Kidney epithelial cell (primary cell): ENCODE measurements around a stretch of chr14.

DNA sequence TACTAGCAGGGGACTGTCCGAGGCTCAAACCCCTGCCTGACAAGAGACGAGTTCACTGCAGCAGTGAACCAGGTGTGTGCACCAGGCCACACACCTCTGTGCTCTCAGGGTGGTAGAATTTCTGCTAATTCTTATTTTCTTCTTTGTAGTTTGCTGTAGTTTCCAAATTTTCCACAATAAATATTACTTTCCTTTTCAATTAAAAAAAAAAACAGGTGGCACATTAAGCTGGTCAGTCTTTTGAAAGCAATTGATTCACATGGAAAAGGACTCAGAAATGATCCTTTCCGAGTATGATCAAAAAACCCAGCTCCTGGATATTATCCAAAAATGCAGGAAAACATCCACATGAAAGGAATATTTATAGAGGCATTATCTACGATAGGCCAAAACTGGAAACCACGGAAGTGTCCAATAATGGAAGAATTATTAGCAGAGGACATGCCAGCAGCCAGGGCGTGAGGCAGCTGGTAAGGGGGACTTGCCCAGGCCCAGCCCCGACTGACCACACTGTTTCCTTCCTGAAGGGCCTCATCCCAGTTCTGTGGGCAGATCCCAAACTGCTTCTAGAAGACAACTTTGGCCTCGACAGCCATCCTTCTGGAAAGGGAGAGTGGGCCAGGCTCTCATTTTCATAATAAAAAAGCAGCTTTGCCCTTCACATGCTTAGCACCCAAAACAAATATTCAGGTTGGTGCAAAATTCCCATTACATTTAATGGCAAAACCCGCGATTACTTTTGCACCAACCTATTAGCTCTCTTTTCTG is 20.6 kb downstream of the ACTN1 start:
- RAMPAGE, long total RNA = no peak
- RRBS = no CpG with 5 or more reads among the region's 10 CpGs

DNA sequence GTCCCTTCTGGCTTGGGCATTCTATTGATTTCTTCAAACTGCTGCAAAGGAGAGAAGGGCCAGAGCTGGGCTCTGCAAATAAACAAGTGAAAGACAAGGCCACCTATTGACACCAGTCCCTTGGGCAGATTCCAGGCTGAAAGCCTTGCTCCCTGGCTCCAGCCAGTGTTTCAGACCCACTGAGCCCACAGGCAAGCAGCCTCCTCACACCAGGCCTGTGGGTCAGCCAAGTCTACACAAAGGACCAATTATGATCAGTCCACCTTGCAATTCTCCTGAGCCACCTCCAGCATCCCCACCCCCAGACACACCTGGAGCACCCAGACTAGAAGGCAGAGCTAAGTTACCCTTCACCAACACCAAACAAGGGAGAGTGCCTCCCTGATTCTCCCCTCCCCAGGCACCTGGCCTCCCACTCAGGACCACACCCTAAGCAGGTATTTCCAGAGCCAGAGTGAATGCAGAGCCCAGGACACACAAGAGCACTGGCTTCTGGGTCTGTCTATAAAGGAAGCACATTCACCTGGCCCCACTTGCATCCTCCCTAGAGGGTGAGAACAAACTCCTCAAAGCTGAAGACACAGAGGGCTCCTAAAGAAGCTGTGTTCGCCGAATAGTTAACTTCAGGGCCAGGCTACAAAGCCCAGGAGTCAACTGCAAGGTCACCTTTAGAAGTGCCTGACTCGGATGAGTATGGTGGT is 13.7 kb downstream of the ACTN1 start:
- RAMPAGE, long total RNA = no peak
- RRBS = no CpG with 5 or more reads among the region's 3 CpGs

DNA sequence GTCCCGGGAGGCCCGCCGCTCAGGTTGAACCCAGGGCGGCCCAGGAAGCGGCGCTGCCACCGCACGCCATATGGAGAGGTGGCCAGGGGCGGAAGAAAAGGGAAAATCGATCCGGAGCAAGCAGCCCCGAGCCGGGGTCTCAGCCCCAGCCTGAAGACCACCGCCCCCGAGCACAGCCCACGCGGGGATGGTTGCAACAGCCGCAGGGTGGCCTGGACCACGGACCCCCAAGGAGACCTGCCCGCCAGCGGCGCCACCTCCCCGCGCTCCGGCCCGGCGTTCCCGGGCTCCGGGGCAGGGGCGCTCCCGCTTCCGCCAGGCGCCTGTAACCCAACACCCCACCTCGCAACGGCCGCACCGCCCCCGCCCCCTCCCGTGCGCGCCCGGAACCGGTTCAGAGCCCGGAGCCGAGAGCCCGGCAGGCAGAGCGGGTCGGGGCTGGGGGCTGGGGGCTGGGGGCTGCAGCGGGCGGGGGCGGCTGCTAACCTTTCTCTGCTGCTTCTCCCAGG is 582 bp downstream of the ACTN1 start:
- RAMPAGE, long total RNA = no peak
- RRBS = 20% methylated on average over 1 of the region's 51 CpGs

DNA sequence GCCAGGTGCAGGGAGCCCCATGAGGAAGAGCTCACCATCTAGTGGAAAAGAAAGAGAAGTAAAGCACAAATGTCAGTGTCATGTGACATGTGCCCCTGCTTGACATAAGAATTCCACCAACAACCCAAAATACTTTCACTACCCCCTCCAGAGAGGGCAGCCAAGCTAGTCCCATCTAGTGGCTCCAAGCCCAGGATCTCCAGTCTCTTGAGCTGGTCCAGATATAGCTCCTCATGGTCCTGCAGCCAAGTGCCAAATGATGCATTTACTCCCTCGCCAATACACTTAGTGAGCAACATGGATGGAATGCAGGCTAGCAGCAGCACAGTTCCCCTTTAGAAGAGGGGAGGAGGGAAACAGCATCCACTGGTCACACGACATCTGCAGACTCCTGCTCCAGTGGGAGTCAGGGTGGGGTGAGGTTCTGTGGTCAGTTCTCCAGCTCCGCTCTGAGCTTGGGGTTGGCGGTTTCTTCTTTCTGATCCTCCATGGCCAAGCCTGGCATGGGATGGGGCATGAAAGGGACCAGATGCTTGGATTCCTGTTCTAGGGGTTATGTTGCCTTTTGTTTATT is 57.1 kb downstream of the GALNT16 start:
- RAMPAGE, long total RNA = no peak
- RRBS = no CpG with 5 or more reads among the region's 4 CpGs

GRCh38 chr14:69619926-69620518 is 8.6 kb downstream of the SUSD6 start:
- RAMPAGE, long total RNA = no peak
- RRBS = no CpG with 5 or more reads among the region's 6 CpGs

DNA sequence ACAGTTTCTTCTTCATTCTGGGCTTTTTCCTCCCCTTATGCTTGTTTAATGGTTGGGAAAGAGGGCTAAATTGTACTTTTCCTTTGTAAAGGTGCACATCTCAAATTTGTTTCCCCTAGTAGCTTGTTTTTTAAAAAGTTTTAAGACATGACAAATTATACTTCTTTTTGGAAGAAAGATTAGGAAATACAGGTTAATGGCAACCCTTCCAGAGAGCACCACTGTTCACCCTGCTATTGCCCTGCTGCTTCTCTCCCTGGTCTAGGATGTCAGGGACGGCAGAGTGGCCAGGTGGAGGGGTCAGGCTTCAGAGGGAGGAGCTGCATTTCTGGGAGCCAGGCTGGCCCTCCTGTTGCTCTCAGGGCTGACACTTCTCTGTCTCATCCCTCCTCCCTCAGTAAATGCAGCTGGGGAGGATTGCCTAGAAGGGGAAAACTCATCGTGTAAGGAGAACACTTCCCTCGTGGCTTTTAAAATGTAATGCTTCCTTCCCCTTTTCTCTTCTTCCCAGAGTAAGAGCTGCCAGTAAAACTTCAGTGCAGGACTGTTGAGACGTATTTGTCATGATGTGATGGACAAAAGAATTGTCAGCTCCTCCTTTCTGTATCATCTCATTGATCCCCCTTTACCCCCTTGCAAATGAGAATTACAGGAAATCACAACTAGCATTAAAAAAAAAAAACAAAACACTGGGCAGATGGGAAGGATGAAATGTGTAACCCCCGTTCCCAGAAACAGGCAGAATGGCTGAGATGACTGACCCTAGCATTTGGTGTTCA is 20.8 kb downstream of the SUSD6 start:
- RAMPAGE, long total RNA = no peak
- RRBS = no CpG with 5 or more reads among the region's 5 CpGs

DNA sequence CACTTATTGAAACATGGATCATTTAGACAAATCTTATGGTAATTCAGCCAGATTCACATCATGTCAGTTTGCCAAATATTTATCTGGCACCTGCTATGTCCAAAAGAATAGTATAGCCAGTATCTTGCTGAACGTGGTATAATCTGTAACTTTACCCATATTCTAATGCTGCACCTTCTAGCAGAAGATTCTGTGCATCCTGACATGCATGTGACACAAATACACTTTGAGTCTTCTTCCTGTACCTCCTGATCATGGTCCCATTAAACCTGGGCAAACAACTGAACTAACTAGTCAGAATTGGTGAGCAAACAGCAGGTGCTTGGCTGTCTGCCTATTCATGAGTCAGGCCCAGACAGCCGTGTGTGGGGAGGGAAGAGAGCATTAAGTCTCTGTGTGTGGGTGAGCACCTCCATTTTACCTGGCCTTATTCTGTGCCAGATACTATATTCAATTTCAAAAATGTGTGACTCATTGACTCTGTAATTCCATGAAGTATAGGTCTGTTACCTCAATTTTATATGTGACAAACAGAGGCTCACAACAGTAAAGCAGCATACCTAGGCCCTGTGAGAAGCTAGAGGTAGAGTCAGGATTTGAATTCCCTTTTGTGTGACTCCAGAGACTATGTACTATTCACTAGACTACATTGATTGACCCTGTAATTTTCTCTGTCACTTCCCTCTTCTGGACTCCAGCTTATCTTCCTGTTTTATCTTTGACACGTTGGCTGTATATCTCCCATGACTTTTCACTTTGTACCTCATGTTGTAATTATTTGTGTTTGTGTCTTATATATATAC is 32.1 kb downstream of the SUSD6 start:
- RAMPAGE, long total RNA = no peak
- RRBS = no CpG with 5 or more reads among the region's 3 CpGs

DNA sequence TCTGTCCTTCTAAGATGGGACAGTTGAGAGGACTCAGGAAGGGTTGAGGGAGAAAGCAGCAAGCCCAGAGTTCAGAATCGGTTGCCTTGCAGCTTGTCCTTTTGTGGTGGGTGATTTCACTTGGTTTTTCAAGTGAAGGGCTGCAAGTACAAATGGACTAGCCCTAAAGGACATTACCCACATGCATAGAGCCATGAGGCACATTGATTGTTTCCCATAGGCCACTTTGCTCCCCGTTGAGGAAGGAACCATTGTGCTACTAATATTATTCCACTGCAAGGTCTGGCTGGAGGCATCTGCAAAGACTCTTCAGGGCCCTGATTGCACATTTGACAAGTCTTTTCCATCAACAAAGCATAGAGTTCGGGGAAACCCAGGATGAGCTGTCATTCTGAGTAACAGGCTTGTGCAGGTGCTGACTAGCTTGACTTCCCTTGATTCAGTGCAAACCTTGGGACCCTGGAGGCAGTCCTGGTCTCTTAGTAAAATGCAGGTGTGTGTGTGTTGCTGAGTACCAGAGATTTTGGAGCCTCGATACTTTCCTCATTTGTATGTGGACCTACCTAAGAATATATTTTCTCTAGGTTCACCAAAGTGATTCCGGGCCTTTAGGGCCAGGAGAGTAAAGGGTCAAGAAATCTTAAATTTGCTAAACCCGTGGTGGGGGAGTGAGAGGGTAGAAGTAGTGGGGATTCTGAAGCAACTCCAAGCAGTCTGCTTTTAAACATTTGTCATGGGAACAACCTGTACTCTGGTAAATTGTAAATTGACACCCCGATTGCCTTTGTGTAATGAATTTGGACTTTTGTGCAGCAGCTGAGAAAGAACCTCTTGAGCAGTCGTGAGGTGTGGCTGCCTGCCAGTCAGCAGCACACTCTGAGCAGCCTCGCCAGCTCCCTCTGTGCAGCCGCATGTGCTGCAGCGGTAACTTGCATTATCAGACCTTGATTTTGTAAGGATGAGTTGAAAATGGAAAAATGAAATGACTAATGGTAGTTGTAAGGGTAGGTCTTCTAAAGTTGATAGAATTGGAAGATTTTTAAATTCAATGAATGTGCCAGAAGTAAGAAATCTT is 74.0 kb downstream of the SUSD6 start:
- RAMPAGE, long total RNA = no peak
- RRBS = no CpG with 5 or more reads among the region's 11 CpGs

DNA sequence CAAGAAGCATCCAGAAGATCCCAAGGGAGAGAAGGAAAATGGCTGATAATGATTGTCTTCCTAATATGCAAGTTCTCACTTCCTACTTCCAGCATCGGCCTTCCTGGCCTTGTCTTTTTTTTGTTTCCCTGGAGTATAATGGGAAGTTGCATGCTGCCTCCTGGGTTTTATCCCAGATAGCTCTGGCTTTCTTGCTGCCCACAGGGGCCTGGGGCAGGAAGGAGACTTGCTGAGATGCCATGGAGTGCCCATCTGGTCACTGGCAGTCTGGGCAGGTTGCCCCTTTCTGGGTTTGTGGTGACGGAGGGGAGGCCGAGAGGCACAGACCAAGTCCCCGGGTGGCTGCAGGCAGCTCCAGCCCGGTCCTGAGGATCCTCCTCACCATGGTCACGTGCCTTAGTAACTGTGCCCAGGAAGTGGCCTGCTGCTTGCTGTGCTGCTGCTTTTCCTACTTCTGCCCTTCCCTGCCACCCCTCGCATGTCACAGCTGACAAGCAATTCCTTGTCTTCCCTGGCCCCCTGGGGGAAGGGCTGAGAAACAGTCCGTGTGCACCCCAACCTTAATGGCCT is 55.1 kb upstream of the SRSF5 start:
- RAMPAGE, long total RNA = no peak
- RRBS = no CpG with 5 or more reads among the region's 8 CpGs

DNA sequence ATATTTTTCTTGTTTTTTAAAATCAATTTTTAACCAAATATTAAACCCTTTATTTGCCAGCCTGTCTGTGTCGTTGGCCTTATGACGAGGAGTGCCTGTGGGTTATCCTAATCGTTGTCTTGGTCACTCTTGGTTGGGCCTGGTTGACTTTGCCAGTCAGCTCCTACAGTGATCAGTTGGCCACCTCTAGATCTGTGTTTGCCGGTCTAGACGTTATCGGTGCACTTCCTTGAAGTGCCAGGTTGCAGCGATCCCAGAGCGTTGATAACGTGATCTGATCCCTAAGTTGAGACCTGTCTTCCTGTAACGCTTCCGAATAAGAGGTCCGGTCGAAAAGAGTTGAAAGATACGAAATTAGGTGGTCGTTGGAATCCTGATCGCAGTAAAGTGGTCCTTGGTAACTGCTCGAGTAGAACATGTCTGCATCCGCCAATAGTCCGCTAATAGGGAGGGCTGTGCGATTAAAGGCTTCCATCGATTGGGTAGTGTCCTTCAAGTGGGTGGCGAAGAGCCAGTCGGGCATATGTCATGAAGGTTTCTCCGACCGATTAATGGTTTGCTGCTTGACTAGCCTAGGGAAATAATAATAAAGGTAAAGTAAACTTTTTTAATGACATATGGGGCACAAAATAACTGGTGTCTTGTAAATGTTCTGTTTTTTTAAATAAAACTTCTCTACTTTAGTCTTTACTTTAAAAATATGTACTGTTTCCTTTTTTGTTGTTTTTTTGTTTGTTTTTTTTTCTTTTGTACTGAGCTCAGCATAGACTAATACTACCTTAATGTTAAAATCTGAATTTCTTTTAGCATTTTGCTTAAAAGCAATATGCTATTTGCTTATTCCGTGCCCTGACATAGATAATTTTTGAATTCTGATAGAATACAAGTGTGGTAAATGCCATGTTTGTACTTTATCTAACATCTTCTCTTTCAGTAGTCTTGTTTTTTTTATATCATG is 2.8 kb downstream of the SRSF5 start:
- RAMPAGE, long total RNA = no peak
- RRBS = no CpG with 5 or more reads among the region's 26 CpGs

- RAMPAGE, long total RNA = no peak
- RRBS = no CpG with 5 or more reads among the region's 4 CpGs
Observed at GRCh38 chr14:69783339-69783949, 13.6 kb downstream of the SLC10A1 start.

DNA sequence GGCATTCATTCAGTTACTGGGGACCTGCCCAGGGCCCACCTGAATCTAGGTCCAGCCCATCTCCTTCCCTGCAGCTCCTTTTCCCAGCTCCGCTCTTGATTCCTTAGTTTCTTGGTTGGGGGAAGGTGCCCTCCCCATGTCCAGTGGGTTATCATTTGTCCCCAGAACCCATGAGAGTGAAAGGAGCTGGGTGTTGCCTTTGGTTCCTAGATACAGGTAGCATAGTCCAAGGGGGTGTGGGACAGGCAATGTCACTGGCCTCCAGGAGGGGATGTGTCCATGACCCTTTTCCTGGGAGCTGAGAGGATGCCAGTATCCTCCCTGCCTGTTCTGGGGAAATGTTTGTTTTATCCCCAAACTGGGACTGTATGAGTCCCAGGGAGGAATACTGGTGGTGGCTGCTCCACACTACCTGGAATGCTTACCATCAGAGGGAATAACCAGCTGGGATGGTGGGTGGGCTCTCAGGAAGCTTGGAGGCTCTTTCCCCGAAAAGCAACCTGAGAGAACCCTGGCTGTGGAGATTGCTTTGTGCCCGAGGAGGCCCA is 521 bp upstream of the SLC10A1 start:
- RAMPAGE, long total RNA = no peak
- RRBS = no CpG with 5 or more reads among the region's 3 CpGs

- RAMPAGE, long total RNA = no peak
- RRBS = 65% methylated on average over 6 of the region's 37 CpGs
Observed at GRCh38 chr14:69849954-69850712, 29.1 kb upstream of the SMOC1 start.

- RAMPAGE, long total RNA = no peak
- RRBS = no CpG with 5 or more reads among the region's 5 CpGs
Observed at GRCh38 chr14:69943465-69943871, 64.3 kb downstream of the SMOC1 start.

GRCh38 chr14:70339696-70340167 is 19.8 kb downstream of the COX16 start:
- RAMPAGE, long total RNA = no peak
- RRBS = no CpG with 5 or more reads among the region's 3 CpGs

GRCh38 chr14:70666928-70667264 is 25.2 kb downstream of the TTC9 start:
- RAMPAGE, long total RNA = no peak
- RRBS = no CpG with 5 or more reads among the region's 1 CpG

- RAMPAGE, long total RNA = no peak
- RRBS = no CpG with 5 or more reads among the region's 6 CpGs
Observed at GRCh38 chr14:70753363-70754017, 55.8 kb downstream of the MAP3K9 start.

DNA sequence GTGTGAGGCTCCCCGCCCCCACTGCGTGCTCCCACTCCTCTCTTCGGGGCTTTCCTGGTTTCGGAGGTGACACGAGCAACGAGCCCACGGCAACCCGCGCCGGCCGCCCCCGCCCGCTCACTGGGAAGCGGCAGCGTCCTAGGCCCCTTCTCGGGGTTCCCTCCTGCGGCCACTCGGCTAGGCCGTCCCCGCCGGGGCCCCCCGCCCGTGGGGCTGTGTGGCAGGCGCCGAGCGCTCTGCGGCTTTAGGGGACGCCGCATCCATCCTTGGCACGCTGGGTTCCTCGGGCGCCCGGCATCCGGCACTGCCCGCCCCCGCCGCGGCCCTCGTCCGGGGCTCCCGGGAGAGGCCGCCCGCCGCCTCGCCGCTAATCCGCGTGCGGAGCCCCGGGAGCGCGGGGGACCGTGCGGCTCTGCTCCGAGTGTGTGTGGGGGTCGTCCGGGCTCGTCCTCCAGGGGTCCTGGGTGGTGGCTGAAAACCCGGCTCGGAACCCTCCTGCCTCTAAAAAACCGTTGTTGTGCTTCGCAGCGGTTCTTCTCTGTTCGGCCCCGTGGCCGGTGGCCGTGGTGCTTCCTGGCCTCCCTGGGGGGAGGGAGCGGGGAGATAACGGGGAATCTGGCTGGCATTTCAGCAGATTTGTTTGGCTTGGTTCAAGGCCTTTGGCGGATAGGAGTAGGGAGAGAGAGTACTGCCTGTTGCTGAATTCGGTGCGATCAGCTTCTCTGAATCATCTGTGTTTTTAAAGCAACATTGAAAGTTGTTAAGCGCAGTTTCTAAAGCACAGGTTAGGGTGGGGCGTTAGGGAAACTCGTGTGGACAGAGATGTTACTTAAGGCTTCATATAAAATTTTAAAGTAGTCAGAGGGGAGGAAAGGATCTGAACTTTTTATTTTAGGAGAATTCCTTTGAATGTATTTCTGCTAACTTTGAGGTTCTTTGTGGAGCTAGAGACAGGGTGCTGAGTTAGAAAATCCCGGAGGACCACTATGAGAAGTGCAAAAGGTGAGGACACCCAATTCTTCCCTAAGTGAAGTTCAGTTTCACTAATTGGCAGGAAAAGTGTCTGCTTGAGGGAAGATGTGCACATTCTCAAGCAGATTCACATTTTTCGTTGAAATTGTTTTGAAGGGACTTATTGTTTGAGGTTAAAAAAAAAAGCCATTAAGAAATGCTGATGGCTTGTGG is 1.3 kb downstream of the PCNX1 start:
- RAMPAGE, long total RNA = no peak
- RRBS = under 1% methylated on average over 36 of the region's 77 CpGs

- RAMPAGE, long total RNA = no peak
- RRBS = no CpG with 5 or more reads among the region's 5 CpGs
Observed at GRCh38 chr14:70934680-70935406, 27.6 kb downstream of the PCNX1 start.

- RAMPAGE, long total RNA = no peak
- RRBS = no CpG with 5 or more reads among the region's 3 CpGs
Observed at GRCh38 chr14:70981711-70982064, 74.4 kb downstream of the PCNX1 start.